Progenitor cell of endocrine pancreas (in vitro differentiated cells): Measurements from ENCODE around the genes AGPAT3, TRPM2, KRTAP12-4, KRTAP12-2 and SUMO3.

DNA sequence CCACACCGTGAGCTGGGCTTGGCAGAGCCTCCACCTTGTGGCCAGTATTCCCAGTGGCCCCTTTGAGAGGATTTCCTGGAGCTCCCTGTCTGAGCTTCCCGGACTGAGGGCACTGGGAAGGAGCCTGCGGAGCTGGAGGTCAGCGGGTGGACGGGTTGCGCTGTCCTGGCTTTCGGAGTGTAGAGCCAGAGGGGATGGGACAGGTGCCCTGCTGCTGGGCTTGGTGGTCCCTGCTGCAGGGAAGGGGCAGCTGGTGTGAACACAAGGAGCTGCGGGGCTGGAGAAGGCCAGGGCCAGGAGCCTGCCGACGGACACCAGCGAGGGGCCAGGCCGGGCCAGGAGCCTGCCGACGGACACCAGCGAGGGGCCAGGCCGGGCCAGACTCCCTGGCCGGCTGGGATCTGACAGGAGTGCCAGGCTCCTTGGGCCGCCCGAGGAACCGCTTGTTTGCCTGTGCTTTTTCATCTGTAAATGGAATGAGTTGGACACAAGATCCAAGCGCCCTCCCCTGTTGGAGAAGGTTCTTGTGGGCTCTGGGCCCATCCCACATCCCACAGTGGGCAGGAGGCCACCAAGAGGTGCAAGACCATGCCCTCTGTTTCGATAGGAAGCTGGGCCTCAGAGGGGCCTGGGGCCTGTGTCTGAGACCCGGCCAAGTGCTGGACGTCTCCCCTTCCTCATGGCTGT, 18.6 kb downstream of the PDXK start:
- PRO-cap: no peak

GRCh38 chr21:43741230-43741835, 22.4 kb downstream of the PDXK start:
- PRO-cap: no peak

DNA sequence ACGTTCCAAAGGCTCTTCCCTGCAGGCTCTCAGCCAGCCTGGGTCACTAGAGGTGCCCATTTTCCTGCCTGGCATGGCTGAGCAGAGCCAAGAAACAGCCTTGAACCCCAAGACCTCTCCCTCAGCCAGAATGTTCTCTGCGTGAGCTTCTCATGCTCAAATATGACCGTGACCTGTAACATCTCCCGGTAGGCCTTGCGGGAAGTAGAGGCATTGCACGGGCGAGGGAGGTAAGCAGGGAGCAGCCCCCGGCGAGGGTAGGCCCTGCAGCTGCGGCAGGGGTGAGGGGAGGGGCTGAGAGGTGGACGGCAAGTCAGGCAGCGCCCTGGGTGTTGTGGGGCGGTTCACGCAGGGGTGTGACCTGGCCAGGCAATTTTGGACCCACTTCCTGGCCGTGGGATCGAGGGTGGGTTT, 20.0 kb downstream of the RRP1 start:
- PRO-cap: no peak

DNA sequence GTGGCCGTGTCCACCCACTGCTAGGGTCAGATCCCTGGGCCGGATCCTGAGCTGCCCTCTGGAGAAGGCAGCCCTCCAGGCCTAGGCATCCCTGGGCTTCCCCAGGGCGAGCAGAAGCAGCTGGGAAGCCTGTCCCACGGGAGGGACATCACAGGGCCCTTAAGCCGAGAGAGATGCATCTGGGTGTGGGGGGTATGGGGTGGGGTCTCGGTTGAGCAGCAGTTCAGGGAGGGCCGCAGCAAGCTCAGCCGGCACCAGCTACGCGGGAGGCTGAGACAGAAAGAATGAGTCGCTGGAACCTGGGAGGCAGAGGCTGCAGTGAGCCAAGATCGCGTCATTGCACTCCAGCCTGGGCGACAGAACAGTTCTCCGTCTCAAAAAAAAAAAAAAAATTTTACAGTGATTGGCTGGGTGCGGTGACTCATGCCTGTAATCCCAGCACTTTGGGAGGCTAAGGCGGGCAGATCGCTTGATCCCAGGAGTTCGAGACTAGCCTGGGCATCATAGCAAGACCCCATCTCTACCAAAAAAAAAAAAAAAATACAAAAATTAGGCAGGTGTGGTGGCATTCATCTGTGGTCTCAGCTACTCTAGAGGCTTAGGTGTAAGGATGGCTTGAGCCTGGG, 37.7 kb downstream of the RRP1 start:
- PRO-cap: no peak

DNA sequence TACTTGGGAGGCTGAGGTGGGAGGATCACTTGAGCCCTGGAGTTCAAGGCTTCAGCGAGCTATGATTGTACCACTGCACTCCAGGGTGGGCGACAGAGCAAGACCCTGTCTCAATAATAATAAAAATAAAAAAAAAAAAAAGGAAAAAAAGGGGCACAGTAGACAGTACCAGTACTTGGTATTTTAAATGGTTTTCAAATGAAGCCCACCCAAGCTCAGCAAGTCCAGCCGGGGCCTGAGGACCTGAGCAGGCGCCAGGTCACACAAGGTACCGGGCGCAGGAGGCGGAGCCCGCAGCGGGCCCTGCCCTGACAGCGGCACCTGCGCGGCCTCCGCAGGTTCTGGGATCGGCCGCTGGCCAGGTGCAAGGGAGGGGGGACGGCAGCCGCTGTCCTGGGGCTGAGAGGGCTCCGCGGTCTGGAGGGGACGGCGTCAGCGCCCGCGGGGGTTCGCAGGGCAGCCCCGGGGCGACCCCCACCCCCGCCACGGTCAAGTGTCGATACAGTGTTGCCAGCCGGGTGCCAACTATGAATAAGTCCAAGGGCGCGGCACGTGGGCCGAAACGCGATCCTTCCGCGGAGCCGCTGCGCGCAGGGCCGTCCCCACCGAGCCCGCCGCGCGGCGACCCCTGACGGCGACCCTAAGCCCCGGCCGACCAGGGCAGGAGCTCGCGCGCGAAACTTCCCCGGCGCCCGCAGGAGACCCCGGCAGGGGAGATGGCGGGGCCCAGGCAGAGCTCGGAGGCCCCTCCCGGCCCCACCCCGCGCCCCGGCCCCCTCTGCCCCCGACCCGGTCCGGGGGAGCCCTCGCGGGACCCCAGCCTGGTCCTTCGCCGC, 805 bp upstream of the AGPAT3 start:
- PRO-cap: unidirectional peak, plus-strand start at position 347 of the sequence; bidirectional peak, plus-strand start at position 691 of the sequence, minus-strand start at position 501 of the sequence

GRCh38 chr21:43864836-43865579, at the start of gene AGPAT3:
AGPAT3 (plus strand) TSS chr21:43865223.
- PRO-cap: bidirectional peak, plus-strand start at chr21:43865260, minus-strand start at chr21:43865144

GRCh38 chr21:43866711-43867457, 1.9 kb downstream of the AGPAT3 start:
- PRO-cap: unidirectional peak, minus-strand start at chr21:43866850

- PRO-cap: no peak
Observed at GRCh38 chr21:43893408-43894414, 28.7 kb downstream of the AGPAT3 start.

GRCh38 chr21:43901493-43902143, 36.6 kb downstream of the AGPAT3 start:
- PRO-cap: no peak

DNA sequence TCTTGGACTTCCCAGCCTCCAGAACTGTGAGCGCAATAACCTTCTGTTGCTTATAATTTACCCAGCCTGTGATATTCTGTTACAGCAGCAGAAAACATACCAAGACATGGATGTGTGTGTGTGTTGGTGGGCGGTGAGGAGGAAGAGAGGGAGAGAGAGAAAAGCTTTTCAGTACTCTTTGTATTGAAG, 23.1 kb downstream of the TRAPPC10 start:
- PRO-cap: no peak

- PRO-cap: no peak
Observed at GRCh38 chr21:44058686-44059332, 46.7 kb downstream of the TRAPPC10 start.

DNA sequence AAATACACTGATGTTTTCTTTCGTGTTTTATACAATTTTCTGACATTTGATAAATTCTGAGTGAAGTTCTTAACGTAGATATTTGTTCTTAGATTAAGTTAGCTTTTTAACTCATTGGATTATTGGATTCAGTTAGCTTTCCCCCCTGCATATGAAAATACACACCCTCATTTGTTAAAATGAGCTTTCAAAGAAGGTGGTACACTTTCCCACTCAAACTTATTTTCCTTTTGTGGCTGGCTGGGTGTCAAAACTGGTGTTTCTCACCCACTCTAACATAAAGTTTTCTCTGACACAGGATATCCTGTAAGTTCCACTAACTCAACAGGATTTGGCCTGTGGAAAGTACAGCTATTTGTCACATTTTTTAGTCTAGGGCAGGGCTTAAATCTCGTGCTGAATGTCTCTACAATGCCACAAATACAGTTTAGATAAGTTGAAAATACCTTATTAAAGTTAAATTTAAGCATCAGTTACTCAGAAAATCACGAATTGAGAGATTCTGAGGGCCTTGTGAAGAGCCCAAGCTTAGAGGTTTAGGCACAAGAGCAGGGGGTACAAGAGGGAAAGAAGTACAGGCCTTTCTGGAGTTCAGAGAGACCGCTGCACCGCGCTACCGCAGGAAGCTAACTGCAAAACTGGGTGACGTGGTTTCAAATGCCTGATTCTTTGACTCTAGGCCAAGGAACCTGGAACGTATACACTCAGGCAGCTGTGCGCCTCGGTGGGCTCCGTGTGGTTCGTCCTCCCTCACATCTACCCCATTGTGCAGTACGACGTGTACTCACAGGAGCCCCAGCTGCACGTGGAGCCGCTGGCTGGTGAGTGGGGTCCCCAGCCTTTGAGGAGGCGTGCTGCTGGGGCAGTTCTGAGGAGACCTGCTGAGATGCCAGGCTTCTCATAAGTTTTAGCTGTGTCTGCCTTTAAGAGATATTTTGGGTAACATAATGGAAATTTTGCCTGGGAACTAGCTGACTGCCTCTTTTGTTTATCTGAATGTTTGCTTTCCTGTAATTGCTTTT, 23.4 kb upstream of the PWP2 start:
- PRO-cap: no peak

DNA sequence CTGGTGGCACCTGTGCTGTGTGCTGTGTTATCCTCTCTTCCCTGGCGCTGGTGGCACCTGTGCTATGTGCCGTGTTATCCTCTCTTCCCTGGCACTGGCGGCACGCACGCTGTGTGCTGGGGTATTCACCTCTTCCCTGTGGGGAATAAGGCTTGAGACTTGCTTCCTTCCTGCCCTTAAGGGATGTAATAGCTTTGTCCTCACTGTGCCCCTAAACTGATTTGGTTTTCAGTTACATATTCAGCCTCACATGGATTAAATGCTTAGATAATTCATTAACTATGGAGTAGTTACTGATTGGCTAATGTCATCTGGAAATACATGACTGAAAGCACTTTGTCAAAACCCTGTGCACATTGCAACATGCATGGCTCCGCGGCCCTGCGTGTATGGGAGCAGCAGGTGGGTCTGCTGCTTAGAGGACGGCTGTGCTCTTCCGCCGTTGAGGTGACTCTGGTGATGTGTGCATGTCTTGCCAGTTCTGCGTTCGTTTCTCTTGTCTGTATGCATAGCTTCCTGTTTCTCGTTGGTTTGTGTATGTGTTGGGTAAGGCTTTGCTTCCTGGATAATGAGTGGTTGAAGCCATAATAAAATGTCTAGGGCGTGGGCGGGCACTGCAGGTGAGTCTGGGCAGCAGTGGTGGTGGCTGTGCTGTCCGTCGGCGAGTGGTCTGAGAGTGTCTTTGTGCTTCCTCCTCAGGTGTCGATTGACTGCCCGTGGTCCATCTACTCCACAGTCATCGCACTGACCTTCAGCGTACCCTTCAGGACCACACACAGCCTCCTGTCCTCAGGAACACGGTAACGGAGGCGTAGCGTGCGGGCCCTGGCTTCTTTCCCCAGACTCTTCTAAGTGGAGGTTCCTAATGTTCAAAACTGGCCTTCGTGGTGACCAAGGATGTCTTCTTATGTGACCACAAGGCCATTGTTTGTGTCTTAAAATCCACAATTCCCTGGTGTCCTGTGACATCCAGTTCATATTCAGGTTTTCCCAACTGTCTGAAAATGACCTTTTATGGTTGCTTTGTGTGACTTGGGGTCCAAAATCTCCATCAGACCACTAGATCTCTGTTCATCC, 17.7 kb upstream of the PWP2 start:
- PRO-cap: no peak

- PRO-cap: no peak
Observed at GRCh38 chr21:44353042-44354130, at the start of gene TRPM2. TRPM2 (plus strand) TSS chr21:44353621.

DNA sequence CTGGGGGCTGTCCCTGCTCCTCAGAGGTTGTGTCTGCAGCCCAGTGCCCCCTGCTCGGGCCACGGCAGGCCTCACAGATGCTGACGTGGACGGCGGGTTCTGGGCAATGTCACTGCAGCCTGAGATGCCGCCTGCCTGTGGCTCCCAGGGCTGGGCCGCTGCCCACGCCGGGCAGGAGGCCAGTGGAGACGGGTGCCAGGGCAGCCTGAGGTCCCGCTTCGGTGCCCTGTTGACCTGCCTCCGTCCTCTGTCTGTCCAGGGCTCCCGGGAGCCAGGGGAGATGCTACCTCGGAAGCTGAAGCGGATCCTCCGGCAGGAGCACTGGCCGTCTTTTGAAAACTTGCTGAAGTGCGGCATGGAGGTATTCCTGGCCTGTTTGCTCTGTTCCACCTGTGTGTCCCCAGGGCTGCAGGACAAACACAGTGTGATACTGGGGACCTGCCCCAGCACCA, 16.5 kb upstream of the LRRC3 start:
- PRO-cap: no peak

GRCh38 chr21:44457461-44458320, 2.4 kb downstream of the LRRC3 start:
- PRO-cap: no peak

DNA sequence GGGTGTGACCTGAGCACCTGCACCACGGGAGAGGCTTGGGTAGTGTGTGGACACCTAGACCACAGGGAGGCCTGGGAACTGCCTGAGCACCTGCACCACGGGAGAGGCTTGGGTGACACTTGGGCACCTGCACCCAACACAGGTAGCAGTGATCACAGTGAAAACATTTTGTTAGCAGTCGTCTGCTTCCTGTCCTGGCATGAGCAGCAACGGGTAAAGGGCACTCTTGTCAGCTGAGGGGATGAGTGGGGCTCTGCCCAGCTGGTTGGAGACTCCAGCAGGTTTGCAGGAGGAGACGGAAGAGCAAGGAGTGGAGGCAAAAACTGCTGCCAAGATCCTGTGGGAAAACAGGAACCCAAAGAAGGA, 22.5 kb downstream of the LRRC3 start:
- PRO-cap: no peak

DNA sequence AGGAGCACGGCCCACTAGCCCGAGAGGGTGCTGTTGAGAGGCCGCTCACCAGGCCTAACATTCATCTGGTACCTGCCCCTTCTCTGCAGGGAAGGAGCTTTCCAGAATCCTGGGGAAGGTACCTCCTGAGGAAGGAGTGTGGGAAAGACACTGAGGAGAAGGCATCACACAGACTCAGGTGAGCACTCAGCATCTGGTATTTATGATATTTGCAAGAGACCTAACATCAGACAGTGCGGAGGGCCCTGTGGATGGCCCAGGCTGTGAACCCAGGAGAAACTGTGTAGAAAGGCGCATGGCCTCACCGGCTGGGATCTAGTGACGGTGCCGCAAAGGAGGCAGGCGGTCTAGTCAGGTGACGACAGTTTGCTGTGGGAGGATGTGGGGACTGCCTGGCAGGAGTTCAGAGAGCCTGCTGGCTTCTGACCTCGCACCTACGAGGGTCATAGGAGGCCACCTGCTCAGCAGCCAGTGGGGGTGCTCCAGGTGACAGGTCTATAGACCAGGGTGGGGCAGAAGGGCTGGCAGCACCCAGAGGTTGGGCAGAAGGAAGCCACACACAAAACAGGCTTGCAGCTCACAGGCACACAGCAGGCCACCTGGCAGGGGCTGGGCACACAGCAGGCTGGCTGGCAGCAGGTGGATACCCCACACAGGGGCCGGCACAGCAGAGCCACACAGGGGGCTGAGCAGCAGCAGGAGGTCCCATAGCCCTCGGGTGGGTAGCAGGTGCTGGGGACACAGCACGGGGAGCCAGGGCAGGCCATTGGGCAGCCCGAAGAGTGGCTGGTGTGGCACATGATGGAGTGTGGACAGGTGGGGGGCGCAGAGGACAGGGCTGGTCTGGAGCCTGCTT, at the start of gene KRTAP12-4:
Gene KRTAP12-4, minus strand, starts transcription at position 845 of the 856 bp plus-strand sequence.
- PRO-cap: no peak

GRCh38 chr21:44666600-44667320, at the start of gene KRTAP12-2:
KRTAP12-2 (minus strand) TSS chr21:44666927.
- PRO-cap: no peak

GRCh38 chr21:44817790-44818991, at the start of gene SUMO3:
SUMO3 (minus strand) TSS chr21:44818062.
- PRO-cap: bidirectional peak, plus-strand start at chr21:44818237, minus-strand start at chr21:44818060; unidirectional peak, minus-strand start at chr21:44818583